Metastatic Pancreatic Carcinoma in the Ovary (tissue), 1 donor: Measurements from ENCODE around the genes NR2C1 and SNRPF.

GRCh38 chr12:94174513-94175142 is 26.3 kb downstream of the PLXNC1 start:
- PRO-cap: no peak

- PRO-cap: no peak
Observed at GRCh38 chr12:94183711-94184028, 35.3 kb downstream of the PLXNC1 start.

DNA sequence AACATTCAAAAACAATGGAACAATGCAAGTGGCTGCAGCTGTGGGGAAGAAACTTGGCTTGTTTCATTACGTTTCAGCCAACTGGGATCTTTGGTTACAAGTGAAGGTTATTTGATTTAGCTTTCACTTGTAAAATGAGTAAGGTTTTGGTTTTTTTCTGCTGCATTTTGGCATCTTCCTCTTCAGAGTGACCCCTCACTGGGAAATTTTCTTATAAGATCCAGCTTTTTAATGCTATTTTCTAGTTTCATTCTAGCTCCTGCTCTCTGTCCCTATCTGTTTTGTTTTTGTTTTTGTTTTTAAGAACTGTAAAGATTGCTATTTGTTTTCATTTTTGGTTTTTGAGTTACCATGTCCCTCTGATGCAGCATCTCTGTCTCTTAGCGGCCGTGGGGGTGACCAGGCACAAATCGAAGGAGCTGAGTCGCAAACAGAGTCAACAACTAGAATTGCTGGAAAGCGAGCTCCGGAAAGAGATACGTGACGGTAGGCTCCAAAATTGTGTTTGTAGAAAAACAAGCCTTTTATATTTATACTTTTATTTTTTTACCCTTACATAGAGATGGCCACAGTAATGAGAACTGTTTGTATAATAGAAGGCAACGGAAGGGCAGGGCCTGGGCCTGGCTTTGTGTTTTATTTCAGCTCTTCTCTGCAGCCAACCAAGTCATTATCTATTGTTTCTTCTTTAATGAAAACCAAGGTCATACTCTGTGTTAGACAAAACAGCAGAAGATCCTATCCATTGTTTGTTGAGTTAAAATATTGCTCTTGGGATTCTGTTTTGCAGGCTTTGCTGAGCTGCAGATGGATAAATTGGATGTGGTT is 106.2 kb downstream of the PLXNC1 start:
- PRO-cap: no peak

DNA sequence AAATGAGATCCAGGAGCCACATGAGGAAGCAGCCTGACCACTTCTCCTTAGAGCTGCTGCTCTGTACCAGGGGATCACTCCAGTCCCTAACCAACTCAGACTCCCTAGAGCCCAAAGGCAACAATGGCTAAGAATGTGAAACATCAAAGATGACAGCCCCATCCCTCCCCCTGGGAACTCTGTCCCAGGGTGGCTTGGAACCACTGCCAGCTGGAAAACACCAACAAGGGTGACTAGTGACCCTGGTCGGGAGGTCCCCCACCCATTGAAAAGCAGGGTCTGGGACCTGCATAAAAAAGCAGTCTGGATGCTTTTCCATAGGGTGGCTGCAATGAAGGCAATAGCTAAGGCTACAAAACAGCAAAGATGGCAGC is 137.0 kb downstream of the CEP83 start:
- PRO-cap: no peak

GRCh38 chr12:94511426-94511825 is 51.8 kb upstream of the CEP83 start:
- PRO-cap: no peak

GRCh38 chr12:94872230-94872429 is 131.4 kb downstream of the NDUFA12 start:
- PRO-cap: no peak

DNA sequence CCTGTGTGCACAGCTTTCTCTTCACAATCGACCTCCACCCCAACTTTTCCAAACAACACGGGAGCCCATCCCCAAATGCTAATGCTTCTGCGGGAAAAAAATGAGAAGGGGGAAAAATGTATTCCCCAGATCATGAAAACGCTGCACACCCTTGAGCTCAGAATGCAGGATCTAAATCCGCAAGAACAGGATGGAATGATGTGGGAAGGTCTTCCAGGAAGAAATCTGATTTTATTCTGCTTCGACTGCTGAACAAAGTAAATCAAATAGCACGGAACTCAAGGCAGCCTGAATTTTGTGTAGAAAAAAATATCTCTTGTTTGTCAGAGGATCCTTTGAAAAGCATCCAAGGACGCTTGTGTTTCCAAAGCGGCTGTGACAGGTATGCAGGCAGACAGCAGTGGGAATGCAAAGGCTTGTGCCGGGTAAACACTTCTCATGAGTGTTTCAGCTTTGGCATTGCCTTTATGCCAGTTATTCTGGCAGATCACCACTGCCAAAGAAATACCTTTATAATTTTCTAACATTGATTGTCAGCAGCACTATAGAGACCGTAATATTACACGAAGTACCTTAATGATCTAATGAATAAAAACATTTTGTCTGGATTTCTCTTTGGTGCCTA is 128.6 kb downstream of the NDUFA12 start:
- PRO-cap: no peak

GRCh38 chr12:94953991-94954652 is 49.4 kb downstream of the NDUFA12 start:
- PRO-cap: no peak

DNA sequence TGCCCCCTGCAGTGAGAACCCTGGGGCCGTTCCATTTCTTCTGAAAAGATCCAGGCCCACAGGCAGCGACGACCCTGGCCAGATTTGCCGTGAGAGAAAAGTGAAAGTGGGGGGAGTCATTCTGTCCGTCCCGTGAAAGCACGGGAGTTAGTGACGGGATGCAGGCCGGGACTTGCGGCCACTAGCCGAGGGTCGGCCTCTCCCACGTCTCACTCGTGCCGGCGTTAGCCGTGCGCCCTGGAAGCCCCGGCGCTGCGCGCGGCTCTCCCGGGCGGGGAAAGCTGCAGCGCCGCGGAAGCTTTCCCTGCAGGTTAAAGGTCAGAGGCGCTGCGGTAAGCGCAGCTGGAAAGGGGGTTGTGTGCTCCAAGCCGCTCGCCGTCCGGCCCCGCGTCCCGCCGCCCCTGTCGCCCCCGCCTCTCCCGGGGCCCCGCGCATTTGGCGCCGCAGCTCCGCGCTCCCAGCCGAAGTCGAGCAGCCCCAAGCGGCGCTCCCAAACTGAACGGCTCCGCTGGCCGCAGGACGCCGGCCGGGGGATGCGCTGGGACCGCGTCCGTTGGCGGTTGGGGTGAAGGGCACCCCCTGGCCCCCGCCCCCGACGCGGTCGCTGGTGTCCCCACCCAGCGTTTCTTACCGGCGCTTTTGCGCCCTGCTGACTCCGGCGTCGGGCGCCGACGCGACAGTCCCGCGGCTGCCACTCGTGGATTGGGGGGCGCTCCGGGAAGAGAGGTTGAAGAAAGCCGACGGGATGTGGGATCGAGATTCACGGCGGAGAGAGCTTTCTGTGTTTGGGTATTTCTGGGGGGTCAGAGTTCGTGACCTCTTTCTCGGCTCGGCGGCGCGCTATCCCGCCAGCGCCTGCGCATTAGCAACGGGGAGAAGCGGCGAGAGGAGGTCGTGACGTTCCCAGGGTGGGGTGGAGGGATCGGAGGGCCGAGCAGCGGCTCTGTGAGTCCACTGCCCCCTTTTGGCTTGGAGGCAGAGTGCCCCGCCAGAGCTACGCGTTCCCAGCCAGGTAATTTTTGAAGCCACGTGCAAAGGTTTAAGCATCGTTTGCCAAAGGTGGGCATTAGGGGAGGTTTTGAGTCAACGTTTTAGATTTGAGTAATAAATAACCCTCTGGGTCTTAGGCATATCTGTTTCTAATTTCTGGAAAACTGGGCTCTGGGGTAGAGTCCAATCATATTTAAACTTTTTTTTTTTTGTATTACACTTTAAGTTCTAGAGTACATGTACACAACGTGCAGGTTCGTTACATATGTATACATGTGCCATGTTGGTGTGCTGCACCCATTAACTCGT is at the start of gene NR2C1:
NR2C1 (minus strand) TSS at position 870 of the 1,299 bp plus-strand sequence.
- PRO-cap: unidirectional peak, minus-strand start at position 864 of the sequence

GRCh38 chr12:95300090-95301118 is 82.8 kb downstream of the VEZT start:
- PRO-cap: no peak

- PRO-cap: no peak
Observed at GRCh38 chr12:95679682-95680216, 110.8 kb downstream of the NTN4 start.

GRCh38 chr12:95739447-95740460 is 50.8 kb downstream of the NTN4 start:
- PRO-cap: no peak

DNA sequence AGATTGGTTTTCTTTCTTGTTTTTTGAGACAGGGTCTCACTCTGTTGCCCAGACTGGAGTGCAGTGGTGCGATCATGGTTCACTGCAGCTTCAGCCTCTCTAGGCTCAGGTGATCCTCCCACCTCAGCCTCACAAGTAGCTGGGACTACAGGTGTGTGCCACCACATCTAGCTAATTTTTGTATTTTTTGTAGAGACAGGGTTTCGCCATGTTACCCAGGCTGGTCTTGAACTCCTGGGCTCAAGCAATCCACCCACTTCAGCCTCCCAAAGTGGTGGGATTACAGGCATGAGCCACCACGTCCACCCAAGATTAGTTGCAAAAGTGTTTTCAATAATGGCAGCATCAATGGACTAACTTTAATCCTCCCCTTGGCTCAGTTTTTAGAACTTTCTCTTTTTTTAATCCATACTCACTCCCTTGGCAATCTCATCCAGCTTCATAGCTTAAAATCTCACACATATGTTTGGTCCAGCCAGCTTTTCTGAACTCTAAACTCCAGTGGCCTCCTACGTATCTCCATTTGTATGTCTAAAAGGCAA is 18.5 kb downstream of the NTN4 start:
- PRO-cap: no peak

DNA sequence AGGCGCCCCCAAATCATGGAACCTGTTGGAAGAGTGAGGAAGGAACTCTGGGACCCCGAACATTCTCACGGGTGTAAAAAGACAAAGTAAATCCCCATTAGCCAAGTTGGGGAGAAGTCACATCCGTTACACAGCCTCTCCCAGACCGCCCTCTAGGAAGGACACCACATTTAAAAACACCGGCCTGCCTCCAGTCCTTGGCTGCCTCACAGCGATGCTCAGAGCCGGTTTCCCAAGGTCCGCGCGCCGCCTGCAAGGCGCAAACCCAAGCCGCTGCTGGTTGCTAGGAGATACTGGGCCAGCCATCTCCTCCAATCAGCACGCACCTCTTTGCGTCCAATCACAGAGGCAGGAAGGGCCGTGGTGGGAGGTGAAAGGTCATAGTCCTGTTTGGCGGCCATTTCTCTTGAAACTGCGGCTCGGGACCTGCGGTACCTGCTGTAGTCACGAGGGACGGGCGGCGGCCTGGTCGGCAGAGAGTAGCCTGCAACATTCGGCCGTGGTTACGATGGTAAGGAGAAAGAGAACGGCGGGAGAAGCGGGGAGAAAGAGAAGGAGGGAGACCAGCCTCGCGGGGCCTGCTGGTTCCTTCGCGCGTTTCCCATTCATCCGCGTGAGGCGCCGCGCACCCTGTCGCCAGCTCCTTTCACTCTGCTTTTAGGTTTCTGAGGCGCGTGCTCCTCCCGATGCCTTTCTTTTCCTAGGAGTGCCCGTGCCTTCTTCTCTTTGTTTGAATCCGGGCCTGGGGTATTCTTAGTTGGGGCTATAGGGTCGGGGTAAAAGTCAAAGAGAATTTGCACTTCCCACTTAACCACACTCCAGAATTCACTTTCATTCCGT is at the start of gene SNRPF:
SNRPF (plus strand) TSS at position 387 of the 840 bp plus-strand sequence.
- PRO-cap: unidirectional peak, plus-strand start at position 409 of the sequence; unidirectional peak, plus-strand start at position 438 of the sequence; unidirectional peak, plus-strand start at position 604 of the sequence

DNA sequence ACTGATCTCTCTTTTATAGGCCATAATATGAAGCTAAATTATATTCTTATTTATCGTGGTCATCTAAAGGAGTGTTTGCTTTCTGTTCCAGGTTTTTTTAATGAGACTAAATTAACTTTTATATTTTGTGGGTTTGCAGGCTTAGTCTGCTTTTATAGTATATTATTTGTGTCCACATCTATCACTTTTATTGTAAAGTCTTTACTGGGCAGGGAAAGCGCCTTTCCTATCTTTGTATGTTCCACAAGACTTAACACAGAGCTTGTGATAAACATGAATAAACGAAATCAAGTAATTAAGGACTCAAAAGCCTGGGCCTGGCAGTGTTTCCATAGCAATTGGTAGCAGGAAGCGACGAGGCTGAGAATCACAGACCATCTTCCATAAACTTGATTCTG is 484 bp downstream of the CCDC38 start:
- PRO-cap: no peak

GRCh38 chr12:96054065-96054608 is 18.8 kb upstream of the LTA4H start:
- PRO-cap: no peak

GRCh38 chr12:96070529-96071404 is 35.4 kb upstream of the LTA4H start:
- PRO-cap: no peak

GRCh38 chr12:96165322-96165894 is 28.8 kb upstream of the ELK3 start:
- PRO-cap: no peak

- PRO-cap: no peak
Observed at GRCh38 chr12:96195004-96195933, 1.1 kb downstream of the ELK3 start.

GRCh38 chr12:96352380-96352988 is 47.8 kb downstream of the CDK17 start:
- PRO-cap: no peak